A172 (cell line): ENCODE measurements around a stretch of chr16.

DNA sequence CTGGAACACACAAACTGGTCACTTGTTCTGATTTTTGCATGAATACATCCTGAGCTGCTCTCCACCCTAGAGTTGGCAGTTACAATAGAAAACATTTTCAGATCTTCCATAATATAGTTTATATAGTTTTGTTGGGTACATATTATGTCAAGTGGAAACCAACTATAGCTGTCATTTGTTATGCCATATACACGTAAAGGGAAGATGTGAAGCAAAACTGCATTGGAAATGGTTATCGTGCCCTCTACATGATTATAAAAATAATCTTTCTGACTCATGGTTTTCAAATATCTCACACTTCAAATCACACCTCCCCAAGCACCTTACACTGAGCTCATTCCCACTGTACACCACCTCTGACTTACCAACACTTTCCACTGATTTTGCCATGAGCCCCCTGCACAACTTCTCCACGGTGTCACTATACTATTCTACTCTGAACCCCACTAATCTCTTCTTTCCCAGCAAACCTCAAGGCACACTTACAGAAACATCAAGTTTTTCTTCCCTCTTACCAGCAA is 18.9 kb downstream of the ZNF821 start:
- RAMPAGE, long total RNA, result no peak

GRCh38 chr16:71938402-71939013 is 43.2 kb downstream of the IST1 start:
- RAMPAGE, long total RNA, result no peak

DNA sequence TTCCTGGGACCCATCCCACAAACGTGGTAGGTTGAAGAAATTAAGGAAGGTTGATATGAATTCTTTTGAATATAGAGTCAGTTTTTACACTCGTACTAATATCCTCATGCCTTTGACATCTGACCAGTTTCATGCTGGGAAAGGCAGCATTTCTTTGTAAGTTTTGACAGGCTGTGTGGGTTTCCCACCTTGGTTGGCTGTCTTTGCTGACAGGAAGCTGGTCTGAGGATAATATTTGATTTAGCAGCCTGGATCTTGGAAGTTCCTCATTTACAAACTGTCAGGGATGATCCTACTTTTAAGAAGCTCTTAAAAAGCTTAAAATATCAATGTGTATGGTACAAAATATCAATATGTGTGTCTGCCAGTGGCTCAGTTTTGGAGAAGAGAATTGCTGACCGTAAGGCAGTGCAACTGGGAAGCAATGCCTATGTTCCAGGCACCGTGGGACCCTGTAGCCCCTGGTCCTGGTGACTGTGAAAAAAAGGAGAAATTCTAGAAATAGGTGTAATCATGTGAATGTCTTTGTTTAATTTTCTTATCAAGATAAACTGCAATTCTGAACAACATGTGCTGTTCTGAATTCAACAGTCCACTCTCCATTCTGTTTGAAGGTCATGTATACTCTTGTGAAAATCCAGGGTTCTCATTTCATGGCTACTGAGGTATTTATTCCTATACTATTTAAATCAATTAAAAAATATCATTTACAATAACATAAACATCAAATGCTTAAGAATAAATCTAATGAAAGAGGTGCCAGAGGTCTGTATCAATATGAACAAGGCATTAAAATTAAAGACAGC is 9.5 kb upstream of the HP start:
- RAMPAGE, long total RNA, result no peak

- RAMPAGE, long total RNA, result no peak
These were observed 2.3 kb downstream of the DHX38 start for GRCh38 chr16:72095915-72096437.

DNA sequence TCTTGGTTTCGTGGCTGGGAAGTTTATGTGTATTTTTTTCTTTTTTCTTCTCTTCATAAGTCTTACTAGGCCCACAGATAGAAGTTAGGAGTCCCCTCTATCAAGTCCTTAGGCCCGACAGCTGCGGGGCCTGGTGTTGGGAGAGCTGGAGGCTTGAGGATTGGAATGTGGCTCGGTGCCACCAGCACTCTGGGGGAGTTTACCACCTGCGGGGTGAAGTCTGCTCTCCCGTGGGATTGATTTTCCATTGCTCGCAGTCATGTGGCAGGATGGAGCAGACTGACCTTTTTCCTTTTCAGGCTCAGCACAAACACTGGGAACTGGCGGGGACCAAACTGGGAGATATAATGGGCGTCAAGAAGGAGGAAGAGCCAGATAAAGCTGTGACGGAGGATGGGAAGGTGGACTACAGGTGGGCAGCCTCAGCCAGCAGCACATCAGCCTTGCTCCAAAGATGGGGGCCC is 7.6 kb downstream of the DHX38 start:
- RAMPAGE, long total RNA, result no peak

DNA sequence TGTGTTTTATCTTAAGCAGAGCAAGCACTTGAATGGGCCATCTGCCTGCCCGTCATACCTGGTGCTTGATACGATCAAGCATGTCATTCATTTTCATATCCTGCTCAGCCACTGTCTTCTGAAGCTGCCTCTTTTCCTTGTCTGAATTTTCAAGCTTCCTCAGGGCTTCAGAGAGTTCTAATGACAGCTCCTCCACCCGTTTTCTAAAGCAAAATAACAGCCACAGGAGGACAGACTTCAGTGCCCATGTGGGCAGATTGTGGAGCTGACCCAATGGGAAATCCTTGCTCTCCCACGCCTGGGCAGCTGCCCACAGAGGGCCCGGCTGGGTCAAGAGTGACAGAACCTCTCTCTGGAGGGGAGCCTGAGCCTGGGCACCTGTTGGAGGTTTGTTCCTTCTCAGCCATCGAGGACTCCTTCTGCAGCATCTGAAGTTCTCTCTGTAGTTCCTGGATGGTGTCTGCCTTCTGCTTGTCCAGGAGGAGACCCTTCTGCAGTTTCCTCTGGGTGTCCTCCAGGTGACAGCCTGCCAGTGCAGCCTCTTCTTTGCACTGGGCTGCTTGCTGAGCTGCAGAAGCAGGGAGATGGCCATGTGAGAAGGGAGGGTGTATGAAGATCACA is 36.6 kb downstream of the DHX38 start:
- RAMPAGE, long total RNA, result no peak

GRCh38 chr16:72428581-72429472 is 256.9 kb upstream of the PMFBP1 start:
- RAMPAGE, long total RNA, result no peak

GRCh38 chr16:72627062-72628025 is 420.6 kb downstream of the ZFHX3 start:
- RAMPAGE, long total RNA, result no peak

- RAMPAGE, long total RNA, result no peak
These were observed 259.5 kb downstream of the ZFHX3 start for GRCh38 chr16:72788303-72788996.

GRCh38 chr16:72795398-72796208 is 252.3 kb downstream of the ZFHX3 start:
- RAMPAGE, long total RNA, result no peak

- RAMPAGE, long total RNA, result no peak
These were observed 189.1 kb downstream of the ZFHX3 start for GRCh38 chr16:72858551-72859547.

- RAMPAGE, long total RNA, result no peak
These were observed 95.4 kb downstream of the ZFHX3 start for GRCh38 chr16:72952547-72952997.

GRCh38 chr16:72974187-72974874 is 73.6 kb downstream of the ZFHX3 start:
- RAMPAGE, long total RNA, result no peak

GRCh38 chr16:73016222-73017139 is 31.4 kb downstream of the ZFHX3 start:
- RAMPAGE, long total RNA, result no peak

- RAMPAGE, long total RNA, result no peak
These were observed 29.1 kb downstream of the ZFHX3 start for GRCh38 chr16:73018644-73019326.

- RAMPAGE, long total RNA, result no peak
These were observed 4.1 kb downstream of the ZFHX3 start for GRCh38 chr16:73043475-73044523.

DNA sequence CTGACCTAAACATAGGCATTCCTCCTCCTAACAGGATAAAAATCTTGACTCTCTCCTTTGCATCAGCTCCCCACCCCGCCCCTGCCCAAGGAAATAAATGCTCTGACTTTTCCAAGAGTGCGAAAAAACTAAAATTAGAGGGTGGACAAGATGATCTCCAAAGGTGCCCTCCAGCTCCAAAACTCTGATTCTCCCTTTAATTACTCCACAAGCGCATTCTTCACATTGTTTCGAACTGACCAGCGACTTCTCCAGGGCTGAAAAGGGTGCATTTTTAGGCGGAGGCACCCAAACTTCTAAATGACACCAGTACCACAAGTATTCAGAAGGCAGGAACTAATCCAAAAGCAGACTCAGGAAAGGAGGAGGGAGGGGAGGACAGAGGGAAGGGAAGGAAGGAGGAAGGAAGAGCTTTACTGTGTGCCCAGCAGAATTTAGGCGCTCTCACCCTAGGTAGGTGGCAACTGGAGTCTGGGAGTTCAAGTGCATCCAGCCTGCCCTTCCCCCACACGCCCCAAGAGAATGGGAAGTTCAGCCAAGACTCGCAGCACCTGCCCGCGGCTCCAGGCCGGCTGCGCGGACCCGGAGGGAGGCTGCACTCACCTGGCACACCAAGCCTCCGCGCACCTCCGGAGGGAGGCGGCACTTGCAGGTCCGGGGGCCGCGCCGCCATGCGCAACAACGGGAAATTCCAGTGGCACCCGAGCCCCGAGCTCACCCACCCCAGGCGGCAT is 612 bp downstream of the ZFHX3 start:
- RAMPAGE, long total RNA, result no peak

DNA sequence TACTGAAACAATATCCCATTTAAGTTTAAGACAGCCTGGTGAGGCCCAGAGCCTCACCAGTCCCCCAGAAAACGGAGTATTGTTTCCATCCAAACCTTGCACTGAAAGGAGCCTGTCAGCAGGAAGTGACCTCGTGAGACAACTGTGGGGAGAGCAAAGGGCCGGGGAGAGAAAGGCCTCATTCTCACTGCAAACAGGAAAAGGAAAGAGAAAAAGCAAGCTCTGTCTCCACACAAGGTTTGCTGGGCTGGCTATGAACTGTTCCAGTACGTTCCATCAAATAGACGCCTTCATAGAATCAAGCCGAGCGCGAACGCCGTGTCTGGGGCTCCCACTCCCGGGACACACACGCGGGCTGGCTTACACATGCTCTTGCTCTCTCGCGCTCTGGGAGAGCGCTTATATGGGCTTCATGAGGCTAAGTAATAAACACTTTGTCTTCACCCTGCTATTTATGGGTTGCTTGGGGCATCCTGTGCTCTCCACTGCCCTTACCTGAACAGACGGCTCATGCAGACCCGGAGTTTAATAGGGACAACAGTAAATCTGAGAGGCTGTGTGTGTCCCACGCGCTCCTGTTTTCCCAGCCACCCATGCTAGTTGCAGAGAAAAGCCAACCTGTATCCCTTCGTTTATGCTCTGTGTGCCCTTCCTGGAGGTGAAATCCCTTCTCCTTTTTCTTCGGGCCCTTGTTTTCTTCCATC is 44.6 kb upstream of the ZFHX3 start:
- RAMPAGE, long total RNA, result no peak

GRCh38 chr16:73093418-73093735 is 45.4 kb upstream of the ZFHX3 start:
- RAMPAGE, long total RNA, result no peak

- RAMPAGE, long total RNA, result no peak
These were observed 78.4 kb upstream of the ZFHX3 start for GRCh38 chr16:73126130-73126959.